Placental pericyte (primary cell): ENCODE results near the genes ZFHX2 and IRF9.

GRCh38 chr14:23469005-23469160, 620 bp upstream of the NGDN start:
- CAGE, long polyA plus RNA: no peak

DNA sequence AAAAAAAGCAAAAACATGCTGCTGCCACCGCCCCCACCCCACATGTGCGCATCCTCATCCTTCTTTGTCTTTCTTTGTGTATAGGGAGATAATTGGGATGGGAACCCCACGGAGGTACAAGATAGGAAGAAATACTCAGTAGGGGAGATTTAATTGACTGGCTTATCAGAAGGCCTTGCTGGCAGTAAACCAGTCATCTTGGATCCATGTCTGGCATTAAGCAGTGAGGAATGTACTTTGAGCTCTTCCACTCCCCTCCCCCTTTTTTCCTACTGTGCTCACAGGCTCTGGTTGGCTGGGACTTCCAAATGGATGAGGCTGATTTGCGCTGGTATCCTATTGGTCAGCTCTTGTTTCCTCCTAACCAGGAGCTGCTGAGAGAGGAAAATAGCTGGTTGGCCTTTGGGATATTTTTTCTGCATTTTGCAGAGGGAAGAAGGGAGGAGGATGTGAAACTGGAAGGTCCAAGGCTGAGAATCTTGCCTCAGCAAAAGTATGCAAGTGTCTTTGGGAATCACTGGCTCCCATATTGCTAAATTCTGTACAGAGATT, 24.7 kb downstream of the NGDN start:
- CAGE, long polyA plus RNA: no peak

- CAGE, long polyA plus RNA: no peak
Measured at GRCh38 chr14:23512779-23513380, 38.7 kb downstream of the ZFHX2 start.

DNA sequence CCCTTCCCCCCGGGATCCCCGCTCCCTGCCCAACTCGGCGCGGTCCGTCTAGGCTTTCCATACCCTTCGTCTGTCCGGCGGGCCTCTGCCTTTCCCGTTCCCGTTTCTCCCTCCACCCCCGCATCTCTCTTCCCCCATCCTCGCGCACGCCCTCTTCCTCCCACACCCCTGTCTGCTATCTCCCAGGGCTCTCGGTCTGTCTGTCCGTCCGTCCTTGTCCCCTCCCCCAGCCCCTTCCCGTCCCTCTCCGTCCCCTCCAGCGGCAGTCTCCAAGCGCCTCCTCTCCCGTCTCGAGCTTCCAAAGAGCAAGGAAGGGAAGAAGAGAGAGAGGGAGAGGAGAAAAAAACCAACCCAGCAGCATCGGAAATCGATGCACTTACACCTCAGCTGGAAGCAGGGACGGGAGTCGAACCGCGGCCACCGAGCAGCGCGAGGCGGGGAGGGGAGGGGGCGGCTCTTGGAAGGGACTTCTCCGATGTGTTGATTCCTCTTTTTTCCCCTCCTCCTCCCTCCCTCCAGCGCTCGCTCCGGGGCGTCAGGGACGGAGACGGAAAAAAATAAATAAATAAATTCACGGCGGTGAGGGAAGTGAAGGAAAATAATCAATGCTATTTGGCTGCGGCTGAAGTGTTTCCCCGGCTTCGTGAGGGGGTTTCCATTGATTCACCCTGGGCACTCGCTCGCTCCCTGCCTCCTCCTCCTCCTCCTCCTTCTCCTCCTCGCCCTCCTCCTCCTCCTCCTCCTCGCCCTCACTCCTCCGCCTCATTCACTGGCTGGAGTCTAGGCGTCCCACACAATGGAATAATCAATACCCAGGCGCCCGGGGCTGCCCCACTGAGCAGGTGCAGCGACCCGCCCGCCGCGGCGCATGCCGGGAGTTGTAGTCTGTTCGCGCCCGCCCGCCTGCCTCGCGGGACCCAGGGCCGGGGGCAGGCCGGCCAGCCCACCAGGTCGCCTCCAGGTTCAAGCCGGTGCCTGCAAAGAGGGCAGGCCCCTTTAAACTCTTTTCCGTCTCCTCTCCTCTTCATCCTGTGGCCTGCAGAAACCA, at the start of gene ZFHX2:
TSS of gene ZFHX2 (minus strand) at position 803 of the 1,048 bp plus-strand sequence.
- CAGE, long polyA plus RNA: no peak

DNA sequence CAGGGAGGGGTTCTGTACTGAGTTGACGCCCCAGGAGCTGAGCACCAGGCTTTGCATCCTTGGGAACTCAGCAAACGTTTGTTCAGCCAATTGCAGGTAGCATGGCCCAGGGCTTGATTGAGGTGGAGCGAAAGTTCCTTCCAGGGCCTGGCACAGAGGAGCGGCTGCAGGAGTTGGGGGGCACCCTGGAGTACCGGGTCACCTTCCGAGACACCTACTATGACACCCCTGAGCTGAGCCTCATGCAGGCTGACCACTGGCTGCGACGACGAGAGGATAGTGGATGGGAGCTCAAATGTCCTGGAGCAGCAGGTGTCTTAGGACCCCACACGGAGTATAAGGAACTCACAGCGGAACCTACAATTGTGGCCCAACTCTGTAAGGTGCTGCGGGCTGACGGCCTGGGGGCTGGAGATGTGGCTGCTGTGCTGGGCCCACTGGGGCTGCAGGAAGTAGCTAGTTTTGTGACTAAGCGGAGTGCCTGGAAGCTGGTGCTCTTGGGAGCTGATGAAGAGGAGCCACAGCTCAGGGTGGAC, 654 bp downstream of the THTPA start:
- CAGE, long polyA plus RNA: no peak

GRCh38 chr14:23584145-23584648, 5.6 kb upstream of the JPH4 start:
- CAGE, long polyA plus RNA: no peak

- CAGE, long polyA plus RNA: no peak
Measured at GRCh38 chr14:23629908-23630331, 6.2 kb upstream of the DHRS2 start.

DNA sequence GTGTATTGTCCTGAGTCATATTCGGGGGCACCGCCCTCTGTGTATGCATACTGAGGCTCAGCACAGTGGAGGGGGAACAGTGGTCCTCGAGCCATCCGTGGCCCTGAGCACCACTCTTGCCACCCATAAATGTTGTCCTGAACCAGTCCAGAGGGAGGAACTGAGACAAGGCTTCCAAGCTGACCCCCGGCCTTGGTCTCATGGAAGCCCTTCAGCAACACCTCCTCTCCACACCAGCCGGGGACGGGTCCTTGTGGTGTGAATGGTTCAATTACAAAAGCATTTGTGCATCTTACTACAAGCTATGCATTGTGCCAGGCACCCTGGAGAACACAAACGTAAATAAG, 9.8 kb downstream of the DHRS2 start:
- CAGE, long polyA plus RNA: no peak

GRCh38 chr14:23665406-23665699, 29.2 kb downstream of the DHRS2 start:
- CAGE, long polyA plus RNA: no peak

DNA sequence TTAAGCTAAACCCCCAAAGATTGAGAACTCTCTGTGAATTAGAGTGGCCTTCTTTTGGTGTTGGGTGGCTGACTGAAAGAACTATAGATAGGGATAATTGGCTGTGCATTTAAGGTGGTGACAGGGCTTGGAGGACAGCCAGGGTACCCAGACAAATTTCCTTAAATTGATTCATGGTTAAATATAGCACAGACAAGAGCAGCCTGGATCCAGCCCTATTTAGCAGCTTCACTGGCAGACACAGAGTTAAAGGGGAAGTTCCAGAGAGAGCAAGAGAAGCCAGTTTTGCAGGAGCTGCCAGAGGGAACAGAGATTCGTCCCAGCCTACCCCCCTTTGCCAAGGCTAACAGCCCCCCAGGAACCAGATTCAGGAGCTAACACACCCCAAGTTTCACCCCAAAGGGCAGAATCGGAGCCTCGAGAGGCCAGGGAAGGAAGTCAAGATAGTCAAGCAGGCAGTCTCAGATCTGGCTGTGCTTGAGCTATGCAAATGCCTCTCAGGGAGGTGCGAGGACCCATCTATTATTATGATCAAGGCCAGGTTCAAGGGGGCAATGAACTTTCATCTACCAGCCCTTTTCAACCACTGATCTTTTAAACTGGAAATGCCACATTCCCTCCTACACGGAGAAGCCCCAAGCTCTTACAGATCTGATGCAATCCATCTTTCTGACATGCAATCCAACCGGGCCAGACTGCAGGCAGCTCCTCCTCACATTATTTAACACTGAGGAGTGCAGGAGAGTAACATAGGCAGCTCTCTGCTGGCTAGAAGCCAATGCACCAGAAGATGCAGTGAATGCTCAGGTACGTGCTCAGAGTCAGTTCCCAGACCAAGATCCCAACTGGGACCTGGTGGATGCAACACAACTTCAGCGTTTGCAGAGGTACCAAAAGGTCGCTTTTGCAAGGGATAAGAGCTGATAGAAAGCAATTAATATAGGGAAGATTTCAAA, 58.2 kb downstream of the DHRS2 start:
- CAGE, long polyA plus RNA: no peak

GRCh38 chr14:24036089-24037165, 15.4 kb upstream of the CARMIL3 start:
- CAGE, long polyA plus RNA: no peak

DNA sequence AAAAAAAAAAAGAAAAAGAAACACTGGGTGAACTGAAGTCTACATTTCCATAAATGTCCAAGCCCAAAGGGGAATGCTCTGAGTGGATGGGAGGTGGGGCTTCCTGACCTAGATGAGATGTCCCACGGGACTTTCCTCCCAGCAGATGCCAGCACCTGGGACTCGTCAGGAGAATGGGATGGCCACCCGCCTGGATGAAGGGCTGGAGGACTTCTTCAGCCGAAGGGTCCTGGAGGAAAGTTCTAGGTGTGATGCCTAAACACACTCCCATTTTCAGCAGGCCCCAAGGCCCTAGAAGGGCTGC, 7.3 kb upstream of the CPNE6 start:
- CAGE, long polyA plus RNA: no peak

GRCh38 chr14:24098849-24099881, 5.1 kb downstream of the PCK2 start:
- CAGE, long polyA plus RNA: no peak

GRCh38 chr14:24160735-24161885, at the start of gene IRF9:
Gene IRF9 (plus strand): TSS chr14:24161265.
- CAGE, long polyA plus RNA: no peak

DNA sequence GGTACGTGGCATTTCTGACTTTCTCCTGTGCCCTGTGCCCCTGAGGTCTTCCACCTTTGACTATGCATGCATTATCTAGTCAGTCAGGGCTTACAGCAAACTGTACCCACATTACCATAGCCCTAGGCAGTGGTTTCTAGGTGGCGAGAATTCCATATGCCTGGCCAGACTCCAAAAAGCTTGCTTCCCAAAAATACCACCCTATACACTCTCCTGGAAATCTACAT, 3.0 kb downstream of the IRF9 start:
- CAGE, long polyA plus RNA: no peak

- CAGE, long polyA plus RNA: no peak
Measured at GRCh38 chr14:24177614-24178109, 5.8 kb downstream of the REC8 start.

DNA sequence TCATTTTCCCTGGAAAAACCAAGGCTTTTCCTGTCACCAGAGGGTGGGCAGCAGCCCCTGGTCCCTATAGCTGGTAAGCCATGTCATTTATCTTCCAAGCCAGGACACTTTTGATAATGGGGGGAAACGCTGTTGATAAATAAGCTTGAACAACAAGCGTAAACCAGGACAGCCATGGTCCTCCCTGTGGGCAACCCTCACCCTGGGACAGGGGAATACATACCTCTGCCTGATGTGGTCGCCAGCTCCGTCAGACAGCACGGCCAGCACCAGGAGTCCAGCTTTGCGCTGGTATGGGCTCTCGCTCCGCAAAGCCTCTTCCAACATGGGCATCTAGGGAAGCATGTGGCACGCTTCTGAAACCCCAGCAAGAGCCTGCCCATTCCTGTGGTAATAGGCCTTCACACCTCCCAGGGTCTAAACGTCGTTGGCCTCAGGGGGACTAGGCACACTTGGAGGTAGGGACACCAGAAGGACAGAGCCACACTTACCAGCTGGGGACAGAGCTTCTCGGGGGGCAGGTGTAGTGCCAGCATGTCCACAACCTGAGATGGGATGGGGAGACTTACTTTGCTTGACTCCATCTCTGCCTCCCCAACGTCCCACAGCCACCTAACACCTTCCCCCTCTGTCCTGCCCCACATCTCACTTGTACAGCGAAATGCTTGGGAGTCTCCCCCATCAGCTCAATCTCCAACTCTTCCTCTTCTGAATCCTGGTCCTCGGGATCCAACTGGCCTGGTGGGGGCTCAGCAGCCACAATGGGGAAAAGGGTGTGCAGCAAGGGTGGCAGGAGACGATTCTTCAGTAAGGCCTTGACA, 2.8 kb downstream of the IPO4 start:
- CAGE, long polyA plus RNA: no peak

DNA sequence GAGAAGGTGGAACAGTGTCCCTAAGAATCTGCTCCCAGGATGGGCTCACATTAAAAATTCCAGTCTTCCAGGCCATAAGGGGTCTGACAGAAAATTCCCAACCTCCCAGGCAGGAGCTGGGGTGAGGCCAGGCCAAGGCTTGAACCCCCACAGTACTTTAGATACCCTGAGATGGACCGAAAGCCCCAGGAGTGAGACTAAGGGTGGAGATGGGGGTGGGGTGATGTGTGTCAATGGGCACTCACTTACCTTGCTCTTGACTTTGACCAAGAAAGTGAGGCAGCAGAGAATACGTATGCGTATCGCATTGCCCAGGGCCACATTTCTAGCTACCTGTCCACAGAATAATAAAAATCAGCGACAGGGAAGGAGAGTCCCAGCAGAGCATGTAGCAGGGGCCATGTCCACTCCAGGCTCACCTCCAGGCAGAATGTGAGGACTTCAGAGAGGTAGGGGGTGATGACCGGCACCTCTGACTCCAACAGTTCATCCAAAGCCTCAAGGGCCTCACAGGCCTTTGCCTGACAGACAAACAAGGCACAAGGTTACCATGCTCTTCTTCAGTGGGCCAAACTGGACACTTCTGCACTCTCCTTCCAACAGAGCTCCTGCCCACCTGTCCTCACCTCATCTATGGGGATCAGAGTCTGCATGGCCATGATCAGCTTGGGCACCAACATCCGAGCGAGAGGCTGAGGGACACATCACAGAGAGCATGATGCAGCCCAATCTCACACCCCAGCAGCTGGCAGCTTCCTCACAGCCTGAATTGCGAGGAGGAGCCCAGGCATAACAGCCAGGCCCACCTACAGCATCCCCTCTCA, 1.9 kb downstream of the IPO4 start:
- CAGE, long polyA plus RNA: no peak

GRCh38 chr14:24233137-24233346, 313 bp downstream of the GMPR2 start:
- CAGE, long polyA plus RNA: no peak

DNA sequence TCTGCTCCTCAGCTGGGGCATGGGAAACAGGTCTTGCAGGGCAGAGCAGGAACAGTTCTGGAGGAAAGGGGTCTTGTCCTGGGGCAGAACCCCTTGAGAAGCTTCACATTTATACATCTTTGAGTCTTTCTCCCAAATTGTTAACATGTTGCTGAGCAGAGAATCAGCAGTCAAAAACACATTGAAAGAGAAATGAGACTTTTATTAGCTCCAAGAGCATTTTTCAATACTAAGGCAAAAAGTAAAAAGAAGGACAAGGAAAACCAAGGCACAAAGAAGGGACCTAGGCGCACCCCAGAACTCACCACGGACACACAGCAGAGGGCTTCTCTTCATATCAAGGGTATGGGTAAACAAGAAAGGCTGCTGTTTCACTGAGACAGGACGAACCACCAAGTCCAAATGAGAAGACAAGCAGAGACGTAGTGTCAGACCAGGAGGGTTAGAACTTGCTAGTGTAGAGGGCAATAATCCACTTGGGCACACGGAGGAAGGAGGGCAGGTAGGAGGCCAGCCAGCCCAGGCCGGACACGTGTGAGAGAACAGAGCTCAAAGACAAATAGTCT, 9.1 kb downstream of the DHRS1 start:
- CAGE, long polyA plus RNA: no peak